Measurements from ENCODE around the gene SLC2A4.

DNA sequence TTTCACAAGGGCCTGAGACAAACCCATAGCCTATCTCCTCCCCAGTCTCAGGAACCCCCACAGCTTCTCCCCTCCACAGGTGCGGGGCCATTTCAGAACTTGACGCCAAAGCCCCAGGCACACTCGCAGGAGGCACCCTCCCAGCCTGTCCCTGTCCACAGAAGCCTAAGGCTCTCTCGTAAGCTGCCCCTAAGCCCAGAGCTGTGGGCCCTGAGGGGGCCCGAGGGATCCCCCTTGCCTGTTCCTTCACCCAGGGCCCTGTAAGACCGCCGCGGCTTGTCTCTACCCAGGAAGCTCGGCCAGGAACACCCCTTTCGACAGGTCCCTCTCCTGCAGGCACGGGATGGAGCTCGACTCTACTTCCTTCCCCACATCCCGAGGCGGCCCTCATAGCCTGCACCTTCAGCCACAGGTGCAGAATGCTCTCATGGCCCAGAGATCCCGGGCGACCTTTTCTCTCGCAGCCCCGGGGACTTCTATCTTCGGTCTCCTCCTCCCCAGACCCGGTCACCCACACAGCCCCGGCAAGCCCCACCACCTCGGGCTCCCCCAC, 1.0 kb downstream of the KIAA0753 start:
- PRO-cap, result no peak
- RAMPAGE, long total RNA, 2 experiments, result no peak in any of the 2 experiments

- PRO-cap, result no peak
- RAMPAGE, long total RNA, 2 experiments, result no peak in any of the 2 experiments
Measured at GRCh38 chr17:6683150-6683660, 30.0 kb downstream of the SLC13A5 start.

- PRO-cap, result no peak
- RAMPAGE, long total RNA, 2 experiments, result no peak in any of the 2 experiments
Measured at GRCh38 chr17:6699059-6699415, 14.1 kb downstream of the SLC13A5 start.

GRCh38 chr17:6700209-6700797, 12.9 kb downstream of the SLC13A5 start:
- PRO-cap, result no peak
- RAMPAGE, long total RNA, 2 experiments, result no peak in any of the 2 experiments

DNA sequence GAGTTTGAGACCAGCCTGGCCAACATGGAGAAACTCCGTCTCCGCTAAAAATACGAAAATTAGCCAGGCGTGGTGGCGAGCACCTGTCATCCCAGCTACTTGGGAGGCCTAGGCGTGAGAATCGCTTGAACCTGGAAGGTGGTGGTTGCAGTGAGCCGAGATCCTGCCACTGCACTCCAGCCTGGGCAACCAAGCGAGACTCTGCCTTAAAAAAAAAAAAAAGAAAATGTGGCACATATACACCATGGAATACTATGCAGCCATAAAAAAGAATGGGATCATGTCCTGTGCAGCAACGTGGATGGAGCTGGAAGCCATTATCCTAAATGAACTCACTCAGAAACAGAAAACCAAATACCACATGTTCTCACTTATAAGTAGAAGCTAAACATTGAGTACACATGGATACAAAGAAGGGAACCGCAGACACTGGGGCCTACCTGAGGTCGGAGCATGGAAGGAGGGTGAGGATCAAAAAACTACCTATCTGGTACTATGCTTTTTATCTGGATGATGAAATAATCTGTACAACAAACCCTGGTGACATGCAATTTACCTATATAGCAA, 1.1 kb upstream of the FBXO39 start:
- PRO-cap, result no peak
- RAMPAGE, long total RNA, 2 experiments, result no peak in any of the 2 experiments

GRCh38 chr17:6795936-6796826, 20.2 kb downstream of the FBXO39 start:
- PRO-cap, result no peak
- RAMPAGE, long total RNA, 2 experiments, result no peak in any of the 2 experiments

DNA sequence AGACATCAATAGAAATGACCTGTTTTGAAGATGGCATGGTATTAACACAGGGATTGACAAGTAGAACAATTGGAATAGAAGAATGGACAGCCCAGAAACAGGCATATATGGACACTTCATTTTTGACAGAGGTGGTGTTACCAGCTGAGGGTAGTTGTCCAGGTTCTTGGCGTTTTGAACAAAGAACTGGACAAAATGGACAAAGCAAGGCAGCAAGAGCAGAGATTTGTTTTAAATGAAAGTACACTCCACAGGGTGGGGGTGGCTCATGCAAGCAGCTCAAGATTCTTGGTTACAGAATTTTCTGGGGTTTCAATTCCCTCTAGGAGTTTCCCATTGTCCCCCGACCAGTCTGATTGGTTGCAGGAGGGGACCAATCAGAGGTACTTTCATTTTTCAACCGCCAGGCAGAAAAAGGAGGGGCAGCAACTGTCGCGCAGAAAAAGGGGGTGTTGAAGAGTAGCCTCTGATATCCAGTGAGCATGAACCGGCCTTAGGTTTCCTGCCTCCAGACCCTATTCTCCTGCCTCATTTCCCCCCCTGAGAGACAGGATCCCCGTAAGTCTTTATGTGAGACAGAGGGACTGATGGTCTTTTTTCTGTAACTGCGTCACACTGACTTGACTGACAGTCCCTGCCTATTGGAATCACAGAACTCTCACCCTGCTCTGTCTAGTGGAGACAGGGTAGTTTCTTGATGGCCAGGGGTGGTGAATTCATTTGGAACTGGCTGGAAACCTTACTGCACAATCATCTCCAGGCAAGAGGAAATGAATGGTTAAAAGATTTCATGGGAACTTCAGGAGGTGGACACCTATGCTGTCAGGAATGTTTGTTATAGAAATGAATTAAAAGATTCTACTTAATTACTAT, 59.4 kb upstream of the ALOX12 start:
- PRO-cap, result unidirectional peak, plus-strand start at position 403 of the sequence
- RAMPAGE, long total RNA, 2 experiments, result no peak in any of the 2 experiments

DNA sequence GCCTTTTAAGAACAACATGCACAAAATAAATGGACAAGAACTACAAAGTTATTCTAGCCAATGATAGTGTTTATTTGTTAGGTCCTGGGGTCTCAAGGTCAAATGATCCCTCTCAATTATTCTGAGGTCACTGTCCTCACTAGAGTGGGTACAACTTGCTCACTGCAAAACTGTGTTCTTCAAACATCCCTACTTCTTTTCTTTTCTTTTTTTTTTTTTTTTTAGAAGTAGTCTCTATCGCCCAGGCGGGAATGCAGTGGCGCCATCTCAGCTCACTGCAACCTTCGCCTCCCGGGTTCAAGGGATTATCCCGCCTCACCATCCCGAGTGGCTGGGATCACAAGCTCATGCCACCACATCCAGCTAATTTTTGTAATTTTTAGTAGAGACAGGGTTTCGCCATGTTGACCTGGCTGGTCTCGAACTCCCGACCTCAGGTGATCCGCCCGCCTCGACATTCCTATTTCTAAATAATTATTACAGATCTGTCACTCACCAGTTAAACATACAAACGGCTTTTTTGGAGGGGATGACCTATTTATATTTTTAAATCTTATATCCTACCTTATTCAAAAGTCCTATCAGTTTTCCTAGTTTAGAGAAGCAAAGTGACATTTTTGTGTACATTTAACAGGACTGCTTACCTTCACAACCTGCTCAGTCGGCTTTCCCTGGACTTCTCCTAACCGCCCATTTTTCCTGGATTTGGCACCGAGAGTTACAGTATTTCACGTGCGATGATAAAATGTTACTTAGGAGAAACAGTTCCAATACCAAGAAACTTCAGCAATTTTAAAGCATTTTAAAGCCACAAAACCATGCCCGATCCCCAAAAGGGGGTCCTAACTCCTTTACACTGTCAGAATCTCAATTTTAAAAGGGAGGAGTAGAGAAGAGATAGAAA, 913 bp upstream of the RNASEK start:
- PRO-cap, result no peak
- RAMPAGE, long total RNA, 2 experiments, result no peak in any of the 2 experiments

- PRO-cap, result no peak
- RAMPAGE, long total RNA, 2 experiments, result start-site peak on the minus strand in 2 of 2 experiments, at chr17:7019502-7019650 at its widest, 21 to 35 reads per replicate
Measured at GRCh38 chr17:7018939-7019741, 3.7 kb upstream of the BCL6B start.

DNA sequence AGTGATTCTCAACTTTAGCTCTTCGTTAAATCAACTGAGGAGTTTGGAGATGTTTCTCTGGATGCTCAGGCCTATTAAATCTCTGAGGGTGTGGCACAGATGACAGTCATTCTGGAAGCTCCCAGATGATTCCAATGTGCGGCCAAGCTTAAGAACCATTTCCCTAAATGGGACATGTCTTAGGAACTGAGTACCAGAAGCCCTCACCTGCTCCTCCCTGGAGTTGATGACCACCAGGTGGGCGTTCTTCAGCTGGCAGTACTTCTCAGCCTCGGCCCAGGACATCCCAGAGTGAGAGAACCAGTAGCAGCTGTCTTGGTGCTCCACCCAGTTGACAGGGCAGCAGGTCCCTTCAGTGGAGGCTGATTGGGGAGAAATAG, 4.5 kb downstream of the CLEC10A start:
- PRO-cap, result no peak
- RAMPAGE, long total RNA, 2 experiments, result no peak in any of the 2 experiments

- PRO-cap, result unidirectional peak, minus-strand start at chr17:7134148
- RAMPAGE, long total RNA, 2 experiments, result no peak in any of the 2 experiments
Measured at GRCh38 chr17:7133984-7134455, 19.4 kb upstream of the ASGR2 start.

DNA sequence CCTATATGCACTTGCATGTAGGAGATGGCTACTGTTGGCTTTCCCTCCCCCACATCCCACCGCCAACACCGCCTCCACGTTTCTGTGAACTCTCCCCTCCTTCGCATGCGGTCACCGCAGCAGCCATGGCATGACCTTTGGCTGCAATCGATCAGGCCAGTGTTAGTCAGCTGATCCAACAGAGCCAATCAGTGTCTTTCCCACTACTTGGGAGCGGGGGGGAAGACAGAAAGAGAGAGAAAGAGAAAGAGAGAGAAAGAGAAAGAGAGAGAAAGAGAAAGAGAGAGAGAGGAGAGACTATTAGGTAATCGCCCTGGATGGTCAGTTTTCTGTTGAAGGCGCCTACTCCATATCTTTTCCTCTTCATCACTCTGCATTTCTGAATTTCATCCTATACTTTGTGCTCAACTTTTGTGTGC, 22.8 kb downstream of the ASGR1 start:
- PRO-cap, result no peak
- RAMPAGE, long total RNA, 2 experiments, result no peak in any of the 2 experiments

DNA sequence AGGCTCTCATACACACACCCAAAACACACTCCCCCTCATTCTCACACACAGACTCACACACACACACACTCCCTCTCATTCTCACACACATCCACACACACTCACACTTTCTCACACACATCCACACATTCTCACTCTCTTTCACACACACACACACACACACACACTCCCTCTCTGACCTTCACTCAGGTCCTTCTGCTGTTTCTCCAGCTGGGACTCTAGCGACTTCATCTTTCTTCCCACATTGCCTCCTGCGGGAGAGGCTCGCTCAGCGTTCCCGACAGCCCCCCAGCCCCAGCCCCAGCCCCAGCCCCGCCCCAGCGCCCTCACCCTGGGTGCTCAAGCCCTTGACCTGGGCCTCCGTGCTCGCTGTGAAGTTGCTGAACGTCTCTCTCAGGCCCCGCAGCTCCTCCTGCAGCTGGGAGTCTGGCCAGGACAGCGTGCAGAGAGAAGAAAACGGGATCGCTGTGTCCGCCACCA, 2.5 kb downstream of the ASGR1 start:
- PRO-cap, result no peak
- RAMPAGE, long total RNA, 2 experiments, result no peak in any of the 2 experiments

- PRO-cap, result no peak
- RAMPAGE, long total RNA, 2 experiments, result no peak in any of the 2 experiments
Measured at GRCh38 chr17:7218122-7218517, 693 bp upstream of the DLG4 start.

DNA sequence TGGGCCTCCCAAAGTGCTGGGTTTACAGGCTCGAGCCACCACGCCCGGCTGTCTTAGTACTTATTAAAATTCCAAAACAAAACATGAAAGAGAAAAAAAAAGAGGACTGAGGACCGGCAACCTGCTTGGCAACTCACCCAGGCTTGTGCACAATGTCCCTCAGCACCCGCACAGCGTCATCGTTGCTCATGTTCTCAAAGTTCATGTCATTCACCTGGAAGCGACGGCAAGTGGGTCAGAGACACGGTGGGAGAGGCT, 5.6 kb downstream of the DVL2 start:
- PRO-cap, result no peak
- RAMPAGE, long total RNA, 2 experiments, result no peak in any of the 2 experiments

- PRO-cap, result no peak
- RAMPAGE, long total RNA, 2 experiments, result no peak in any of the 2 experiments
Measured at GRCh38 chr17:7240152-7241120, 1.2 kb upstream of the PHF23 start.

- PRO-cap, result no peak
- RAMPAGE, long total RNA, 2 experiments, result no peak in any of the 2 experiments
Measured at GRCh38 chr17:7241663-7241998, 618 bp downstream of the GABARAP start.

DNA sequence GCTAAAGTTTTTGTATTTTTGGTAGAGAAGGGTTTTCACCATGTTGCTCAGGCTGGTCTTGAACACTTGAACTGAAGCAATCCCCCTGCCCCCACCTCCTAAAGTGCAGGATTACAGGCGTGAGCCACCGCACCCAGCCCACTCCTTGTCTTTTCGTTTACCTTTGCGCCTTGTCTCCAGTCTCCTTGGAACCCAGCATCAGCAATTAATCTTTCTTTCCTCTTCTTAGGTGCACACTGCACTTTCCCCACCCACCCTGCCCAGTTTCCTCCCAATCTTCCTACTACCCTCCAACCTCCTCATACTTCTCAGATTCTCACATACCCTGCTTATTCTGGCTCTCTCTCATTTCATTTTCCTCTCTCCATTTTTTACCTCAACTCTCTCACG, 1.5 kb upstream of the CLDN7 start:
- PRO-cap, result no peak
- RAMPAGE, long total RNA, 2 experiments, result no peak in any of the 2 experiments

DNA sequence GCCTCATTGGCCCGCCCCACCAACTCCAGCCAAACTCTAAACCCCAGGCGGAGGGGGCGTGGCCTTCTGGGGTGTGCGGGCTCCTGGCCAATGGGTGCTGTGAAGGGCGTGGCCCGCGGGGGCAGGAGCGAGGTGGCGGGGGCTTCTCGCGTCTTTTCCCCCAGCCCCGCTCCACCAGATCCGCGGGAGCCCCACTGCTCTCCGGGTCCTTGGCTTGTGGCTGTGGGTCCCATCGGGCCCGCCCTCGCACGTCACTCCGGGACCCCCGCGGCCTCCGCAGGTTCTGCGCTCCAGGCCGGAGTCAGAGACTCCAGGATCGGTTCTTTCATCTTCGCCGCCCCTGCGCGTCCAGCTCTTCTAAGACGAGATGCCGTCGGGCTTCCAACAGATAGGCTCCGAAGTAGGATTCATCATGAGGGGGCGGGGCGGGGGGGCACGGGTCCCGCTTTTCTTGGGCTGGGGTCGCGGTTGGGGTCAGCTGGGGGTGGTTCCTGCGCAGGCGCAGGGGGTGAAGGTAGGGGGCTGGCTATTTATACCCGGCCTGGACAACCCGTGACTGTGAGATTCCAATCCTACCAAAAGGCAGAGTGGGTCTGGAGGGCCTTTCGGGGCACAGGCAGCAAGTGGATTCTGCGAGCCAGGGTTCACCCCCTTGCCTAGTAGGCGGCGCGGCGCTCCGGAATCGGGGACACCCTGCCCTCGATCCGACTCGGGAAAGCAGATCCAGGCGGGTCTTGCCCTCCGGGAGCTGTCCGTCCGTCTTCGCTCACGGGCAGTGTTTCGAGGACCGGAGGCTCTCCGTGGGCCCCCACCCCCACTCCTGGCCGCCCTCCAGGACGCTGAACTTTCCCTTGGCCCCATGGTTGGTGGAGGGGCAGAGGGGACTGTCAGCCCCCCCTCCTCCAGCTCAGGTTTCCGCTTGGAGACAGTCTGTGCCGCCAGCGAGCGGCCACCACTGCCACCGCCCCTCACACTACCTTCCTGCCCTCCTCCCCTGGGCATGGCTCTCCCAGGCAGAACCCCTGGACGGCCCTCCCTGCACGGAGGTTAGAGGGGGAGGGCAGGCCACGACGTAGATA, at the start of gene SLC2A4:
TSS of gene SLC2A4 (plus strand) at position 151 of the 1,079 bp plus-strand sequence.
- PRO-cap, result unidirectional peak, plus-strand start at position 109 of the sequence
- RAMPAGE, long total RNA, 2 experiments, result no peak in any of the 2 experiments

DNA sequence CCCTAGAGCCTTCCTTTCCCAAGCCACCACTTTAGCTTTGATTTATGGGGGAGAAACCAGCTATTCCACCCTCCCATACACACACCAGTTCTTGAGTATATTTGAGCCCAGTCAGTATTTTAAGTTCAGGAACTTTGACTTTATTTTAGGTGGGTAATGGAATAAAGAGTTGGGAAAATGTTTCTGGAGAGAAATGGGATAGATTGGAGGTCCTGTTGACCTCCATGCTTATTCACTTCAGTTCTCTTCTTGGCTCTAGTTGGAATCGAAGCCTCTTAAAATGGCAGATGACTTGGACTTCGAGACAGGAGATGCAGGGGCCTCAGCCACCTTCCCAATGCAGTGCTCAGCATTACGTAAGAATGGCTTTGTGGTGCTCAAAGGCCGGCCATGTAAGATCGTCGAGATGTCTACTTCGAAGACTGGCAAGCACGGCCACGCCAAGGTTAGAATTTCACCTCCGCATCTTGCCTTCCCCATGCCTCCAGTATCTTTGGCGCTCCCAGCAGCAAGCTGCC, 2.0 kb downstream of the EIF5A start:
- PRO-cap, result no peak
- RAMPAGE, long total RNA, 2 experiments, result no peak in any of the 2 experiments